Skeletal muscle cell (primary cell): ENCODE data around the gene P4HA3.

DNA sequence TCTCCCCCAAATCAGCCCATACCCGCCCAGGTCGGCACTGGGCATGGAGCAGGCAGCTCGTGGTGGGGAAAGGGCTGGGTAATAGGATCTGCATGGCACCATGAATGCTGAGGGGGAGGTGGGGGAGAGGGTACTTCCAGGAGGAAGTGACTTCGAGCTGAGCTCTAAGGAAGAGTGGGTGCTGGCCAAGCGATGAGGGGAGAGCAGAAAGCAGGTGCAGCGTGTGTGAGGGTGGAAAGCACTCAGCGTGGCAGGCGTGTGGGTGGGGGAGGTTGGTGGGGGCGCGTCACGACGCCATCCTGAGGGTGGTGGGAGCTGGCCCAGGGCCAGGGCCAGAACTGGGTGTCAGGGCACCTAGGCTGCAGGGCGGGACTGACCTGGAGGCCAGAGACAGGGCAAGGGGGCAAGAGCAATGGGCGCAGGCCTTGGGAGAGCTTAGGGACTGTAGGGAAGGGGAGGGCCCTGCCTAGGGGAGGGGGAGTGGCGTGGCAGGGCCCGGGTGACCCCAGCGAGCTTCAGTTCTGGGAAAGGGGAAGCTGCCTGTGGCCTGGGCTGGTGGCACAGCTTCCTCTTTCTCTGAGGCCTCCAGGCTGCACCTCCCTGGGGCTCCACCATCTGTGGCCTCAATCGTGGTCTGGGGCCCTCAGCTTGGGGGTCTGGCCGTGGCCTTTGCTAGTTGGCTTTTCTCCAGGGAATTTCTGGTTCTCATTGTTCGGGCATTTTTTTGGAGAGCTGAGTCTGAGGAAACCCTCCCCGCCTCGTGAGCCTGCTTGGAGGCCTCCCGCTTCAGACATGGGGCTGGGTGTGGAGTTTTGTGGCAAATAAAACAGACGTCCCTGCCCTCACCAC, 8.8 kb downstream of the RELT start:
- RRBS: no CpG with 5 or more reads among the region's 24 CpGs

GRCh38 chr11:73405872-73406976, 30.0 kb downstream of the RELT start:
- RRBS: no CpG with 5 or more reads among the region's 10 CpGs

DNA sequence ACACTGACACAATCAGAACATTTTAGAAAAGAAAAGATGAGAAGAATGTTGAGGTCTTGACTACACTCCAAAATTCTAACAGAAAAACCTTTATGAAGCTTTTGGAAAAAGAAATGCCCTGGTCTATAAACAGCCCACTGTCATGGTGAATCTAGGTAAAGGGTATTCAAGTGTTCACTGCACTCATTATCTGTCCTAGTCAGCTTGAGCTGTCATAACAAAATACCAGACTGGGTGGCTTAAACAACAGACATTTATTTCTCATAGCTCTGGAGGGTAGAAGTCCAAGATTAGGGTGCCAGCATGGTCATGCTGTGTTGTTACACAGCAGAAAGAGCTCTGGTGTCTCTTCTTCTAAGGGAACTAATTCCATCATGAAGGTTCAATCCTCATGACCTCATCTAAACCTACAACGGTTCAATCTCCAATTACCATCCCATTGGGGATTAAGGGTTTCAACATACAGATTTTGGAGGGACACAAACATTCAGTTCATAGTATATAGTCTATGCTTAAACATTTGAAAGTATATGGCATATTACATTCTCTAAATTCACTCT, 89.2 kb downstream of the RELT start:
- RRBS: no CpG with 5 or more reads among the region's 1 CpG

DNA sequence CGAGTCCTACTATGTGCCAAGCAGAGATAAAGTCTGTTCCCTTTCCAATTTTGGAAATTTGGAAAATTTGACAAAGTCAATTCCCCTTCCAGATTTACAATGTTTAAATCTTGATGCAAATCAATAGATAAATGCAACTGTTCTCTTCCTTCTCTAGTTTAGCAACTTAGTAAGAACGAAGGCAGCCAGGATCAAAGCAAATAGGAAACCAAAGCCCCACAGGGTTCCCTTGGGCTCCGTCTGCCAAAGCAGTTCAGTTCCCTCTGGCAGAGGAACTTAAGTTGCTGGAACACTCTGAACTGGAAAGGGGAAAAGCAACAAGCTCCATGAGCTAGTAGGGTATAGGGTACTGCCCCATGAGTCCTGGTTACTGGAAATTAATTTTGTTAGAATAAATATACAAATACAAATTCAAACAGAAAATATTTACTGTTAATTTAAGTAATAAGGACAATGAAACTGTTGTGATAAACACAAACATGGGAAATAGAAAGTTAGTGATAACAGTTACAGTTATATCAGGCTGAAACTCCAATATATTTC, 91.3 kb downstream of the RELT start:
- RRBS: no CpG with 5 or more reads among the region's 3 CpGs

- RRBS: no CpG with 5 or more reads among the region's 4 CpGs
Observed at GRCh38 chr11:73784277-73784707, 3.4 kb upstream of the MRPL48 start.

GRCh38 chr11:73875511-73876239, 971 bp downstream of the COA4 start:
- RRBS: no CpG with 5 or more reads among the region's 9 CpGs

DNA sequence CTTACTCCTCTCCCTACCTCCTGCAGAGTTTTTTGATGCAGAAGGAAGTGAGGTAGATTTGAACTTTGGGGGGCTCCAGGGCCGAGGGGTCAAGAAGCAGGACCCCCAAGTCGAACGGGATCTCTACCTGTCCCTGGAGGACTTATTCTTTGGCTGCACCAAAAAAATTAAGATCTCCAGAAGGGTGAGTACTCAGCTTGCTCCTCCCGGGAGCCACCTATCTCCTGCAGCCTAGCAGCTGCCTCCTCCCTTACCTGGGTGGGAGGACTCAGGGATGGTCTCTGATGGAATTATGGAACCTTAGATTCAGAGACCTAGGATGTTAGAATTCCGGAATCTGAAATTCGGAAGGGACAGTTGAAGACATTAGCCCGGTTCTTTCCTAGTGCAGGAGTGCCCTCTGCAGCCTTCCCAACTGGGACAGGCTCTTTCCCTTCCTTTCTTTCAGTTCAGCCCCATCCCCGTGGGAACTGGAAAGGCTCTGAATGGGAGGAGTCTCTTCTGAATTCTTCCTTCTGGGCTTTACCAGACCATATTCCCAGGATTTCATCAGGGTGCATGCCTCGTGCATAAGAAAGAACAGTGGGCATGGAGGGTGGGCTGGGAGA, 14.1 kb downstream of the DNAJB13 start:
- RRBS: 44% methylated on average over 2 of the region's 9 CpGs

DNA sequence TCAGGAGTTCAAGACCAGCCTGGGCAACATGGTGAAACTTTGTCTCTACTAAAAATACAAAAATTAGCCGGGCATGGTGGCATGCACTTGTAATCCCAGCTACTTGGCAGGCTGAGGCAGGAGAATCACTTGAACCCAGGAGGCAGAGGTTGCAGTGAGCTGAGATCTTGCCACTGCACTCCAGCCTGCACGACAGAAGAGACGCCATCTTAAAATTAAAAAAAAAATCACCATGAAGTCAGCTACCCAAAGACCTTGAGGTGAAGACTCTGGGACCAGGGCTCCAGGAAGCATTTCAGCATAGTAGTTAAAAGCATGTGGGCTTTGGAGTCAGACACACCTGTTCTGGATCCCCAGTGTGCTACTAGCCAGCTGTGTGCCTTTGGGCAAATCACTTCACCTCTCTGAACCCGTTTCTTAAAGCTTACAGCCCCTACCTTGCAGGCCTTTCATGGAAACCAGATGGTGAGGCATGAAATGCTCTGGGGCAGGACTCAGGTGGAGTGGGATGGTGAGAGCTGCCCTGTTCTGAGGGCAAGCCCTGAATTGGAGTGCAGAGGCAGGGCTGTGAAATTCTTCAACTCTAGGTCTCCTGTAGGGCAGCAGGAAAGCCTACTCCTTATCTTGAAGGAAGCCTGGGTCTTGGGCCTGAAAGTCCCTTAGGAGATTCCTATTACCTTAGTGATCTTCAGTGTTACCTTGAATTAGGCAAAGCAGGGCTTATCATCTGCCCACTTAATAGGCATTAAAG, 10.5 kb downstream of the UCP2 start:
- RRBS: no CpG with 5 or more reads among the region's 4 CpGs

DNA sequence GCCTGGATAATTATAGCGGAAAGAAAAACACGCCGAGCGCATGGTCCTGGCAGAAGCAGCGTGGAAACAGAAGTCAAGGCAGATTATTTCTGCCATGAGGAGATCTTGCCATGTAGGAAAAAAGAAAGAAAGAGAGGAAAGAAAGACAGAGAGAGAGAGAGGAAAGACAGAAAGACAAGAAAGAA, 1.2 kb upstream of the UCP2 start:
- RRBS: no CpG with 5 or more reads among the region's 5 CpGs

DNA sequence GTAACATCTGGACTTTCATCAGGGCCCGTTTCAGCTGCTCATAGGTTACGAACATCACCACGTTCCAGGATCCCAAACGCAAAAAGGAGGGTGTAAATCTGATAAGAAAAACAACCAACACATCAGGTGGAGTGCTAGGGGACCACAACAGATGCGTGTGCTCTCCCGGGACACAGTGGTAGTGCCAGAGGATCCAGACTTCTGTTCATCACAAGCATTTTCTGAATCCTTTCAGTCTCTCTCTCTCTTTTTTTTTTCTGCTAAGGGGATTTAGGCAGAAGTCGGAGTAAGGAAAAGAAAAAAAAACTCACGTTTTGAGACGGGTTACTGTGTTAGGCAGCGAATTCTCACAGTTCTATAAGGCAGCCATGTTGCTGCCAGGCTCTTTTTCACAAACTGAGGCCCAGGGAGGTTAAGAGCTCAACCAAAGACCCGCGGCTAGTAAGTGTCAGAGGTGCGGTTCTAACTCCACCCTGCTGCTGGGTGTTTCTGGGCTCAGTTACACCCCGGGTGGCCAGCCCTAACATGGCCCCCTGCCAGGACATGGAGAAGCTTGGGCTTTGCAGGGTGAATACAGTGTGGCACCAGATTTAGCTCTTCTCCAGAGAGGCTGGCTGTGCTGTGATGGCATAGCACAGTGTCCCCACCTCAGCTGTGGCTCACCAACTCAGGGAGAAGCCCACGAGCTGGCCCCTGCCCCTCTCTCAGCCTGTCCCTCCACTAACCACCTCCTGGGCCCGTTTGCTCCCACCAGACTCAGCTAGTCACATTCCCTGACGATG, 7.3 kb downstream of the UCP3 start:
- RRBS: no CpG with 5 or more reads among the region's 17 CpGs

DNA sequence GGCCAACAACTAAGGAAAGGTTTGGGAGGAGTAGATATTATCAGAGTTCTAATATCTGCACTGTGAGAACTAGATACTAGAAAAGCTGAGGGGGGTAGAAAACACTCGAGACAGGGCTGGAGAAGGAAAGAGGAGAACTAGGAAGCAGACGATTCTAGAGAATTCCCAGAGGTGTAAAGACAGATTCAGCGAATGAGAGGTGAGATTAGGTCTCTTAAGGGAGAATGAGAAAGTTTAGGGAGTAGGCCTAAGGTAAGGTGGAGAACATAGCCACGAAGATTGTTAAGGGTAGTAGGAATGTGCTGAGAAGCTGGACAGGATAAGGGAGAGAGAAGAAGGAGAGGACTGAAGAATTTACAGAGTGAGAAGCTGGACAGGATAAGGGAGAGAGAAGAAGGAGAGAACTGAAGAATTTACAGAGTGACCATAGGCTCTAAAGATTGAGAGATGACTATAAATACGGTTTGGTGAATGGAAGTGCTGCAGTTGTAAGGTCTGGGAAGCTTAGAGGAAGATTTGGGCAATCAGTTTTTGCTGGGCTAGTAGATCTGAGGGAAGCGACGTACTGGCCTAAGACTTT, 916 bp downstream of the PPME1 start:
- RRBS: no CpG with 5 or more reads among the region's 7 CpGs

- RRBS: no CpG with 5 or more reads among the region's 58 CpGs
Observed at GRCh38 chr11:74311333-74311858, at the start of gene P4HA3. P4HA3 (minus strand) TSS chr11:74311640.

DNA sequence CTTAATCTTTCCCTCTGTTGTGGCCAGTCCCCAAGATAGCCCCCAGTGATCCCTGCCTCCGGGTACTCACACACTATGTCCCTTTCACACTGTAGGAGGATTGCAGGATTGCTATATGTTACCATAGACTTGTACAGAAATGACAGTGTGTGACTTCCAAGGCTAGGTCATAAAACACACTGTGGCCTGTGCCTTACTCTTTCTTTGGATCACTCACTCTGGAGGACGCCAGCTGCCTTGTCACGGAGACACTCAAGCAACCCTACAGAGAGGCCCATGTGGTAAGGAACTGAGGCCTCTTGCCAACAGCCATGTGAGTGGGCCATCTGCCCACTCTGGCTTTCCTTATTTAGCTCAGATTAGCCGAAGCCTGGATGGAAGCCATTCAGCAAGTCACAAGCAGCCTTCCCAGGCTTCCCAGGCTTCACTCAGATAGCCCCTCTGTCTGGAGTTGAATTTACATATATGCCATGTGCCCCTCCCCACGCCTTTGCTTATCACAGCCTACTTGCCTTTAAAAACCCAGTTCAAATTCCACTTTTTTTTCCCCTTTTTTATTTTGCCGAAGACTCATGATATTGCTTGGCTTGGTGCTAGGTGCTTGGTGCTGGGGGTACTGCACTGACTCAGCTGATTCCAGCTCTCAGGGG, 14.2 kb upstream of the P4HA3 start:
- RRBS: no CpG with 5 or more reads among the region's 6 CpGs

- RRBS: no CpG with 5 or more reads among the region's 5 CpGs
Observed at GRCh38 chr11:74333646-74334425, 22.4 kb upstream of the P4HA3 start.

GRCh38 chr11:74842876-74843188, 94.2 kb downstream of the RNF169 start:
- RRBS: 77% methylated on average over 4 of the region's 5 CpGs

DNA sequence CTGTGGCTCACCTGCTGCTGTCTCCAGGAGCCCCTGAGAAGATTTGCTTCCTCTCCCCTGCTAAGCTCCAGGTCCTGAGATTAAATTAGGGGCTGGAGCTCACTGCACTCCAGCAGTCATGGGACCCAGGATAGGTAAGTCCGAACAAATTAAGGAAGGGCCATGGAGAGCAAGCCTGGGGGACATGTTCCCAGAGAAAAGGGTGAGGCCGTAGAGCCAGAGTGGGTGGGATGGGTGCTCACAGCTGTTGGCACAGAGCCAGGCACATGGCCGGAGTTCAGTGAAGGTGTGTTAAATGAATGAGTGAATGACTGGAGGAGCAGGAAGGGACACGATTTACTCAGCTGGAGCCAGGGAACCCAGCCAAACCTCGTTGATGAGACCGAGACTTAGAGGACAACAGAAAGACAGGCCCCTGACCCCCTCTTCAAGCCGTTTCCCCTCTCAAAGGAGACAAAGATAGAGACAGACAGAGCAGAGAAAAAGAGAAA, 402 bp downstream of the SLCO2B1 start:
- RRBS: no CpG with 5 or more reads among the region's 7 CpGs

DNA sequence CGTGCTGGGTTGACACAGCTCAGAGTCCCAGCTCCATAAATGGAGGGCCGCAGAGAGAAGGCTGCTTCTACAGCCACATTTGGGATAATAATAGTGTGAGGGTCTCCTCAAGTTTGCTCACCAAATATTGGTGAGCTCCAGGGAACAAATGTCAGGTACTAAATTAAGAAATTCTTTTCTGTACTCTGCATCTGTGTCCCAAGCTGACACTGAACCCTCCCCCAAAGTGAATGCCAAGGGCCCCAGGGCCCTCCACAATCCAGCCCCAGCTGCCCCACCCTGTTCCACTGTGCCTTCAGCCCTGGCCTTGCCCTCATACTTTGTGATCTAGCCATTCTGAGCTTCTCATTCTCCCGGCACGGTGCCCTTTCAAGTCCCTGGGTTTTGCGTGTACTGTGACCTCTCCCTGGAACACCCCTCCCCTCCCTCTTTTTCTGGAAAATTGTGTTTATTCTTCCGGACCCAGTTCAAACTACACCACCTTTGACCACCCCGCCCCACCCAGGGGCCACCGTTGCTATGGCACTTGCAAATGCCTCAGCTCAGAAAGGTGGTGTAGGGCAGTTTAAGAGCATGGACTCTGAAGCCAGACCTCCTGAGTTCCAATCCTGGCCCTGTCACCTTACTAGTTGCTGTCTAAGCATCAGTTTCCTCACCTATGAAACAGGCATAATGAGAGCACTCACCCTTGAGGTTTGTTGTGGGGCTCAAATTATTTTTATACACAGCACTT, 17.6 kb downstream of the SLCO2B1 start:
- RRBS: no CpG with 5 or more reads among the region's 8 CpGs

DNA sequence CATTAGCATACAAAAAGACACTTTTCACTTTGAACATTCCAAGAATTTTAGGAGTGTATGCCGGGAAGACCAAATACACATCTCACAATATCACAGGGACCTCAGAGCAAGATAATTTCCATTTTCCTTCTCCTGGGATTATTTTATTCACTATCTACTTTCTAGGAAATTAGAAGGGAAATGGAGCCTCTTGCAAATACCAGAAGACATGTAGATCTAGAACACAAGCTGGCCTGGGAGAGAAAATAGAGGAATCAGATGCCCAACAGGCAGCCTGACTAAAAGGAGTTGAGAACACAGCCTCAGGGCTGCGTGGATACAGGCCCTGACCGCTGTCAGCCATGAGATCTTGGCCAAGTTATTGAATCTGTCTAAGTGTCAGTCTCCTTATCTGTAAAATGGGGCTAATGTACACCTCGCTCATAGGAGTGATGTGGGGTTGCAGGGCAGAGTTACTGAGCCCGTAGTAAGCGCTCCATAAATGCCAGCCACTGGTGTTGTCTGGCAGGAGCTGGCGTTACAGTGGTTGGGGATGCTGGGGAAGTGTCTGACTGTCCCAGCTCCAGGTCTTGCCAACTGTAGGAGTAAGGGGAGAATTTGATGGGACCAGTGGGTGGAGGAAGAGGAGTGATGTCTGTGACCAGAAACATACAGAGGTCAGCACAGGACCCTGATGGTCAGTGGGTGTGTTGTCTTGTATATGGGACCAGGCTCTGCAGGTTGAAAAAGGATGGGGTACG, 38.4 kb upstream of the TPBGL start:
- RRBS: no CpG with 5 or more reads among the region's 8 CpGs

DNA sequence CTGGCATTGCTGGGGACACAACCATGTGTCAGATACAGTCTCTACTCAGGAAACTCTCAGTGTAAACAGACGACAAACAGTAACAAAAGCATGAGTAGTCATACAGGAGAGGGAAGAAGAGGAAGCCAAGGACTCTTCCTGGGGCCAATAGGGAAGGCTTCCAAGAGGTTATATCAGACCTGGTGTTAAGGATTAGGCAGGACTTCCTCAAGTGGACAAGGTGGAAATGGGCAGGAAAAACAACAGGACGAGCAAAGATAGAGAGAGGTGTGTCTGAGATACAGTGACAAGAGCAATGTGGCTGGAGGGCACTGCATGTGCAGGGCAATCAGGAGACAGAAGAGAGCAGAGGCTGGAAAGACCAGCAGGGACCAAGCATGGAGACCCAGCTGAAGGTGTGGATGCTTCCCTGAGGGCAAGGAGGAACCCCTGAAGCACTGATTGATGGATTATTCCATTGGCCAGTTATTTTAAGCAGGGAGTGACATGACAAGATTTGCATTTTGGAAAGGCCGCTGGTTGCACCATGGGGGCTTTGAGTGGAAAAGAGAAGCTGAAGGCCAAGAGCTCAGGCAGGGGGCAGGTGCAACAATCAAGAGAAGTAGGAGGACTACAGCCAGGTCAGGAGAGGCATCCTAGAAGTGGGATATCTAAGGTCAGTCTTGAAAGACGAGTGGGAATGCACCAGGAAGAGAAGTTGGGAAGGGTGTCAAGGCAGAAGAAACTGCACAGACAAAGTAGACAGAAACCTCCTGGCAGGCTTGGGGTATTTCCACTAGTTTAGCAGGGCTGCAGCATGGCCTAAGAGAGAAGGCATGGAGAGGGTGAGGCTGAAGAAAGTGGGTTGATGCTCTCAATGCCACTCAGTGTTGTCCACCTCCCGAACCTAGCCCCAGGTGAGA, 31.4 kb upstream of the TPBGL start:
- RRBS: no CpG with 5 or more reads among the region's 5 CpGs

DNA sequence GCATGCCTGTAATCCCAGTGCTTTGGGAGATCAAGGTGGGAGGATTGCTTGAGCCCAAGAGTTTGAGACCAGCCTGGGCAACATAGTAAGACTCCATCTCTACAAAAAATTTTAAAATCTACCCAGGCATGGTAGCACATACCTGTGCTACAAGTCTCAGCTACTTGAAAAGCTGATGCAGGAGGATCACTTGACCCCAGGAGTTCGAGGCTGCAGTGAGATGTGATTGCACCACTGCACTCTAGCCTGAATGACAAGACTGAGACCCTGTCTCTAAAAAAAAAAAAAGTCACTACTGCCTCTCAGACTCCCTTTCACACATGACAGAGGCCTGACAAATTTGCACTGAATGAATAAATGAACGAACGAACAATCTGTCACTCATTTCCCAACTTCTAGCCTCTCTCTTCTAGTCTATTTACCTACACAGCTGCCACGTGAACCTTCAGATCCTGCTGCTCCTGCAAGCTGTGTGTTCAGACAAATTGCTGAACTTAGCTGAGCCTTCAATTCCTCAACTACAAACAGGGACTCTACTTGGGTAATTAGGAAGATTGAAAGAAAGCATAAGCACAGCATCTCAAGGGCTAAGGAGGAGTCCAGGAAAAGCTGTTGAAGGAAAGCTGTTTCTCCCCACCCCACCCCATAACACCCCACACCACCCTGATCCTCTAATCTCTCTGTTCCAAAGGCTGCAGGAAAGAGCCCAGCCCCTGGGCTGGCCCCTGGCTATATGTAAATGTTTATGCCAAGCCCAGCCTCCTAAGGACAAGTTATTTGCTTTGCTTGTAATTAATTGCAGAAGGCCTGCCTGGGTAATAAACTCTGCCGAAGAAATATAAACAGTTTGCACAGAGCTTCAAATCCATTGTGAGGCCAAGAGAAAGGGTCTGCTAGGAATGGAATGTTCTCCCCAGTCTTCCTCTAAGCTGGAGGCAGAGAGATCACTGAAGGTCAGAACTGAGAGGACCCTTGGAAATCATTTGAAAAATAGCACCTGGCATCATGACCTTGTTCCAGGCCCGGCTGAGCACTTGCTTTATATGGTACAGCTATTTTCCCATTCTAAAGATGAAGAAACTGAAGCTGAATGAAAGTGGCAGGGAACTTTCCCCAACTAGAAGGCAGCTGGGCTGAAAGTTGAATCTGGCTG, 21.4 kb downstream of the ARRB1 start:
- RRBS: no CpG with 5 or more reads among the region's 6 CpGs